Hair follicular keratinocyte (primary cell): ENCODE measurements around a stretch of chr7.

GRCh38 chr7:157263831-157264499, 72.8 kb upstream of the DNAJB6 start:
- RAMPAGE, long total RNA, result no peak

DNA sequence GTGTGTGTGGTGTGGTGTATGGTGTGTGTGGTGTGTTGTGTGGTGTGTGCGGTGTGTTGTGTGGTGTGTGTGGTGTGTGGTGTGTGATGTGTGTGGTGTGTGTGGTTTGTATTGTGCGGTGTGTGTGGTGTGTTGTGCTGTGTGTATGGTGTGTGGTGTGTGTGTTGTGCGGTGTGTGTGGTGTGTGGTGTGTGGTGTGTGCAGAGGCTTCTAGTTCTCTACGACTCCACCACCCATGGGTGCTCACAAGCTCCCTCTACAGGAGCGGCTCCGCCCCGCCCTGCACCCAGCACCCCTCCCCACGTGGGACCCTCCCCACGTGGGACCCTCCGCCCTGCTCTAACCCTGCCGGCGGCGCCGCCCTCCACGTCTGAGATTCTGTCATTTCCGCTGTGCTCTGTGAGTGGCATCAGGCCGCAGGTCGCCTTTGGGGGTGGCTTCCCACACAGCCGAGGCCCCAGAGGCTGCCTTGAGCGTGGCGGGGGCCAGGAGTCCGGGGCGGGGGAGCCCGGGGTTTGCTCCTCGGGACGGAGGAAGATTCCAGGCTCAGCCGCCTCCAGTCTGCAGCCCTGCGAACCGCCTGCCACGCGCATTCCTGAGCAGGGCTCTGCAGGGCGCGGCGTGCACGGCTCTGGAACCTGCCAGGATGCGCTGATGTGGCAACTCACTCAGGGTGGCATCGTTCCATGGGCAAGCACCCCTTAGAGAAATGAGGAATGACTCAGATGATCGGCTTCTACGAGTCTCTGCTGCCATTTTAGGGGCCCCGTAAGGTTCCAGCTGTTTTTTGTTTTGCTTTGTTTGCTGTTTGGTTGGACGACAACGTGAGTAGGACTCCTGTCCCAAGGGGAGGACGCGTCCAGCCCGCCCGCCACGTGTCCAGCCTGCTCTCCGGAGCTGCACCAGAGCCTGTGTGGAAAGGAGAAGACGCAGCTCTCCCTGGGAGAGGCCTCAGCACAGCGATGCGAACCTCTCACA, 36.9 kb upstream of the DNAJB6 start:
- RAMPAGE, long total RNA, result no peak

GRCh38 chr7:157354625-157355167, 17.9 kb downstream of the DNAJB6 start:
- RAMPAGE, long total RNA, result no peak

DNA sequence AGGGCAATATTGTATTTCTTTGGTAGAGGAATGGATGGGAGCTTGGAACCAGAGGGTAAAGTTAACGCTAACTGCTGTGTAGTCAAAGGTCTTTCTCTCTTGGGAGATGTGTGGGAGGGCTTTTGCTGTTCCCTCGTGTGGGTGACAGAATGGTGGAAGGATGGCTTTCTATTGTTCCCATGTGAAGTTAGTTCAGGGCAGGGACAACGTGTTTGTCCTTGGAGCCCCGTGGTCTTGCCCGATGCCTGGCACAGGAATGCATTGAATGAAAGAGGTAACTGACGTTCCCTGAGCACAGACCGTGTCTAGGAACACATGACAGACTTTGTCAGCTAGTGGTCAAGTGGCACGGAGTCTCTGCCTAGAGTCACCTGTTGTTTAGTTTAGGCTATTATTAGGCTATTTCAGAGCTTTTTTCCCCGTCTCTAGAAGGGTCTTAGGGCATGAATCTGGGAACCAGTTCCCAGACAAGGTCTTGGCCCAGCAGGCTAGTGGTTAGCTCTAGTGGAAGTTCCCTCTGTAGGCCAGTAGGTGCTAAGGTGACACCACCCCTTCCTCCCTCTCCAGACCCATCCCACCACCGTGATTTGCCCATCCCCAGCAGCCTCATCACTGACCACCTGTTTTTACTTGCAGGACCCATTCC, 21.2 kb downstream of the DNAJB6 start:
- RAMPAGE, long total RNA, result no peak

GRCh38 chr7:157757254-157757898, 420.6 kb downstream of the DNAJB6 start:
- RAMPAGE, long total RNA, result no peak

GRCh38 chr7:157840647-157841426, 504.0 kb downstream of the DNAJB6 start:
- RAMPAGE, long total RNA, result no peak

DNA sequence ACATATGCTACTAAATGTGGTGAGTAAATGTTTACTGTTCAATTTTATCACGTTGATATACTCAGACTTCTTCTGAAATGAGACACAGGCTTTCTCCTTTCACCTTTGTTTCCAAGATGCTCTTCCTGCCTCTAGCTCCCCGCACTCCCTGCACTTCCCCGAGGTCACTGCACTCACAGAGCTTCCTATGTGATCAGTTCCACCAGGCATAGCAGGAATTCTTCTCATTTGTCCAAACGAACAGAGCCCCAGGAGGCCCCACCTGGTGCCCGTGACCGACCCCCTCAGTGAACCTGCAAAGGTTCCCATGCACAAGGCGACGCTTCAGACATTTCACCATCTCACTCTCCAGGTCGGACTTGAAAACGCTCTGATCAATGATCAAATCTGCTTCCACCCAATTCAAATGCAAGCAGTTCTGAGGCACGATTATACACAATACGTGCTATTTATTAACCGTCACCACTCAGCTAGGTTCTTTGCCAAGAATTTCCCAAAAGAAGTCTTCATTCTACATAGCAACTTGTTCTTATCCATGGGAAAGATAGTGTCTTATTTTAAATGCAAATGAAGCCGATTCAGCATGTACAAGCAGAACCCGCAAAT, 578.7 kb downstream of the PTPRN2 start:
- RAMPAGE, long total RNA, result no peak

DNA sequence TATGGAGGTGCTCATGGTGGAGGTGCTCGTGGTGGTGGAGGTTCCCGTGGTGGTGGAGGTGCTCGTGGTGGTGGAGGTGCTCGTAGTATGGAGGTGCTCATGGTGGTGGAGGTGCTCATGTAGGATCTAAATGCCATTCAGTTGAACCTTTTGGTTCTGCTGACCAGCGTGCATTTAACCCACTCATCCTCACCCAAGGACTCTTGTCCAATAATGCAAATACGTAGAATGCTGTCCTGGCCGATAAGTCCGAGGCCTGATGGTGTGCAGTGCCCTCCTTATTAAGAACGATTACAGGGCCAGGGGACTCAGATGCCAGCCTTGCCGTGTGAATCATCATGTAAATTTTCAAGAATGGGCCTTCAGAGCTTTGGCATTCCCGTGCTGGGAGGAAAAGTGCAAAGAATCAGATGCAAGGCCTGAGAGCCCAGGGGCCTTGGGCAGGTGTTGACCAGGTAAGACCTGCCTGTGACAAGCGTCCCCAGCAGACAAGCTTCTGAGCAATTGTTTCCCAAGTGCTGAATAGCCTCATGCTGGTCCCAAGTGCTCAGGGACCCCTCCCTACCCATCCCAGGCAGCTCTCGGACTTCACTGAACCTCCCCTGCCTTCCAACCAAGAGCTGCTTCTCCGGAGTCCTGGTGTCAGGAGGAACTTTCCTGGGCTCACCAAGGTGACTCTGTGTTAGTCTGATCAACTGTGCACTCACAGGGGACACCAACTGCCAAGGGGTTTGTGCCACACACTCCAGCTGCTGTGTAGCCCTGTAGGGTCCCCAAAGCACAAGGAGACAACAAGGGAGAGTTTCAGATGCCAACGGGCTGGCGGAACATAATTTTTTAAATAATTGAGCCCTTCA, 515.4 kb downstream of the PTPRN2 start:
- RAMPAGE, long total RNA, result no peak

- RAMPAGE, long total RNA, result no peak
Measured at GRCh38 chr7:158414511-158415016, 173.1 kb downstream of the PTPRN2 start.

DNA sequence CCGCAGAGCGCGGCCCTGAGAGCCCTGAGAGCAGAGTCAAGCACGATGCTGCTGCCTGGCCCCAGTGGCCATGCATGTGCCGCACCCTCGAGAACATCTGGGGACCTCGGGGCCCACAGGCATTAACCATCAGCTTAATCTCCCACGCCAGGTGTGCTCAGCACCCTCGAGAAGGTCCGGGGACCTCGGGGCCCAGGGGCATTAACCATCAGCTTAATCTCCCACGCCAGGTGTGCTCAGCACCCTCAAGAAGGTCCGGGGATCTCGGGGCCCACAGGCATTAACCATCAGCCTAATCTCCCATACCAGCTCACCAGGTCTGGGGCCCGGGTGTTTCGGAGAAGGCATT, 163.0 kb downstream of the PTPRN2 start:
- RAMPAGE, long total RNA, result no peak

DNA sequence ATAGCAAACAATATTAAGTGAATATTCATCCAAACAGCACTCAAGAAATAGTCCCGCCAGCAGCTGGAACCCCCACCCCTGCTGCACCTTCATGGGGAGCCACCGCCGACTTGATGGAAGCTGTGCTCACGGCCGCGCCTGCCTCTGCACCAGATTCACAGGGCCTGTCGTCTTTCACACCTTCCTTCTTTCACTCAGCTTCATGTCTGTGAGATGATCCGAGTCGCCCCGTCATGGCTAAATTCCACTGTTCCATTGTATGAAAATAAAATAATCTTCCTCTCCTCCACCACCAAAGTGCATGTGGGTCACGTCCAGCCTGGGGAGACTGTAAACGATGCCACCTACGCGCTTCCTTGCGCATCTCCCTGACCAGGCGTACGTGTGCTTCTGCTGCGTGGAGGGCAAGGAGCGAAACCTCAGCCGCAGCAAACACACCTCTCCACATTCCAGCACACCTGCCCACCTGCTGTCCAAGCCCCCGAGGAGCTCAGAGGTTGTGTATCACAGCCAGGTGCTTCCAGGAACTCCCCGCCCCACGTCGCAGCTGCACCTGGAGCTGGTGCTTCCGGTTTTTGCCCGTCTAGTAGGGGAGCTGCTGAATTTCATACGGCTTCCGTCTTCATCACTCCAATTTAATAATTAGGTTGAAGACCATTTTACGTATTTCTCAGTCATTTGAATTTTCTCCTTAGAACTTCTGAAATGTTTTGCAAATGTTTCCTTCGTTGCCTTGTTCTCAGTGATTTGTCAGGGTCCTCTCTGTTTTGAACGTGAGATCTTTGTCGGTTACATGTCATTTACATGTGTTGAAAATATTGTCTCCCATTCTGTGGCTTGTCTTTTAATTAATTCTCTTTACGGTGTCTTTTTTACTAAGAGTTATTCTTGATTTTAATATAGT, 136.9 kb downstream of the PTPRN2 start:
- RAMPAGE, long total RNA, result no peak

GRCh38 chr7:158581704-158582208, 5.9 kb downstream of the PTPRN2 start:
- RAMPAGE, long total RNA, result no peak

DNA sequence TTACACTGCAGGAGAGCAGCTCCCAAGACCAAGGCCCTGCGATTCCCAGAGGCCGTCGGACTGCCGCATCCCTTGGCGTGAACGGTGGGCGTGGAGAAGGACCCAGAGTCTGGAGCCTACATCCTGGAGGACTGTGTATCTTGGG, 2.9 kb upstream of the PTPRN2 start:
- RAMPAGE, long total RNA, result no peak

DNA sequence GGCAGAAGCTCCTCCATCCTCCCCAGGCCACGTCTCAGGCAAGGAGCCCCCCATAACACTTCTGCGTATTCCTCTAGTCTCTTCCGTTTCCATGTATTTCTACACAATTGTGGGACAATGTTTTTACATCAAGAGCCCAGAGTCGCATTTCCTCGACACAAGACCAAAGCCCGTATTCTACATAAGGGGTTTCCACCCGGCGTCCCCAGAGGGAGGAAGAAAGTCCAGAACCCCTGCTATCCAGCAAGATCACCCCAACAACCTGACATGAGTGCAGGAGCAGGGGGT, 37.7 kb upstream of the NCAPG2 start:
- RAMPAGE, long total RNA, result no peak

GRCh38 chr7:158783469-158783953, 45.8 kb downstream of the ESYT2 start:
- RAMPAGE, long total RNA, result no peak

GRCh38 chr7:158827909-158828553, 1.3 kb downstream of the ESYT2 start:
- RAMPAGE, long total RNA, result no peak

DNA sequence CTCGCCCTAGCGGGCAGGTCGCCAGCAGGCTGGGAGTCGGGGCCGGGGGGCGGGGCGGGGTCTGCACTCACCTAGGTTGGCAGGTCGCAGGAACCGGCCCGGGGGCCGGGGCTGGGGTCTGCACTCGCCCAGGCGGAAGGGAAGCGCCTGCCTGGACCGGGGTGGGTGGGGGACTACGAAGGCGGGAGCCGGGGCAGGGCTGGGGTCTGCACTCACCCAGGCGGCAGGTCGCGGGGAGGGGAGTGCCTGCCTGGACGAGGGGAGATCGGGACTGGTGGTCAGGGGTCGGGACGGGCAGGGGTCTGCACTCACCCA, 575 bp downstream of the ESYT2 start:
- RAMPAGE, long total RNA, result no peak

GRCh38 chr7:158974032-158974601, 117.8 kb downstream of the DYNC2I1 start:
- RAMPAGE, long total RNA, result no peak

DNA sequence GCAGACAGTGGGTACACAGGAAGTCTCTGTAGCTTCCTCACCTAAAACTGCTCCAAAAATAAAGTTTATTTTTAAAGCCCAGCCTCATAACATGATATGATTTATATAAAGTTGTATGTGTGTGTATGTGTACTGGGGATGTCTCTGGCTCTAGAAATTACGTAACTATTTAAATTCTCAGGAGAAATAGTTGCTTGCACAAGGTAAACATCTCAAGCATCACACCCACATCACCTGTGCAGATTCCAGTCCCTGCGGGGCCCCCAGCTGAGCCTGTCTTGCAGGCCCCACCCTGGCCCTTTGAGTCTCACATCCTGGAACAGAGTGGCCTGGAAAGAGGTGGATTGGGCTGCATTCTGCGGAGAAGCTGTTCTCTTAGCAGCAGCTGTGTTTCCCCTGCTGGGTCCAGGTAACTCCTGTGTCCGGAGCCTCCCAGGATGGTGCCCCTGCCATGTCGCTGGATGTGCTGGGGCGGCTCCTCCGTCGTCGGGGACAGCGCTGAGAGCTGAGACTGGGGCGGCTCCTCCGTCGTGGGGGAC, 135.8 kb downstream of the DYNC2I1 start:
- RAMPAGE, long total RNA, result no peak

GRCh38 chr7:159092623-159093063, 52.0 kb downstream of the VIPR2 start:
- RAMPAGE, long total RNA, result no peak